SK-N-DZ (cell line): ENCODE measurements around the genes USH2A, RAB3GAP2 and HLX.

DNA sequence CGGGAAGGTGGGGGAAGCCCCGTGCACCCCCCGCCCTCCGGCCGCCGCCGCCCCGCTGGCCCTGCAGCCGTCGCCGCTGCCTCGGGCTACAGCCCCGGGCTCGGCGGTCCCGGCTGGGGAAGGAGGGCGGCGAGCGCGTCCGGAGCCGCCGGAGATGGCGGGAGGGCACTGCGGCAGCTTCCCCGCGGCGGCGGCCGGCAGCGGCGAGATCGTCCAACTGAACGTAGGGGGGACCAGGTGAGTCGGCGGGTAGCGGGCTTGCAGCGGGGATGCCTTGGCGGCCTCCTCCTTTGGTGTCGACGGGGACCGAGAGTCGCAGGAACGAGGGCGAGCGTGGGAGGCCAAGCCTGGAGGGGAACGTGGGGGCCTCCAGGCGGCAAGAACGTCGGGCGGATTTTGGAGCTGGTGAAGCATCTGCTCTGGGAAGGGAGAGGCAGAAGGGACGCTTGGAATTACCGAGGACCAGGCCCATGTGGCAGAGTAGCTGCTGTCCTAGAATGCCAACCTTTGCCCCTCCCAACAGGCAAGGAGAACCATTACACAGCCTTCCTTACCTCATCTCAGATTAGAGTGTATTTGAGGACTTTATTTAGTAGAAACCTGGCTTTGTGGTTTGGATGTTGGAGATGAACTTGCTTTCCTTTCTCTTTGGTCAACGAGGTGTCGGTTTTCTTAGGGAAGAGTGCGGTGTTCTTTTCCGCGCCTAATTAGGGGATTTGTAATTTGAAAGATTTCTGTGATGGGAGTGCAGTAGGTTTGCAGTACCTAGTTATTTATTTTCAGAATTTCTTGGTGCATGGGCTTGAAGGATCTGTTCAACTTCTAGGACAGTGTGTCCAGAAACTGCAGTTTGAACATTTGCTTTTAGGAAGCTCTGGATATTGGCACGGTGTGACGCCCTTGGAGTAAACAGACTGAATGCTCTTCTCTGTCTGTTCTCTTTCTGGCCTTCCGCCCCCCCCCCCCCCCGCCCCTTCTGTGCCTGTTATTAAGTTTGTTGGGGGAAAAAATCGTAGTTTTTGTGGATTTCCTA, 744 bp downstream of the KCTD3 start:
RAMPAGE:
- cytosol, long total RNA: no peak
- nucleus, long total RNA: start-site peak on the plus strand centred at position 485 of the sequence, 516 bp wide, 9 and 10 reads in 2 replicates

DNA sequence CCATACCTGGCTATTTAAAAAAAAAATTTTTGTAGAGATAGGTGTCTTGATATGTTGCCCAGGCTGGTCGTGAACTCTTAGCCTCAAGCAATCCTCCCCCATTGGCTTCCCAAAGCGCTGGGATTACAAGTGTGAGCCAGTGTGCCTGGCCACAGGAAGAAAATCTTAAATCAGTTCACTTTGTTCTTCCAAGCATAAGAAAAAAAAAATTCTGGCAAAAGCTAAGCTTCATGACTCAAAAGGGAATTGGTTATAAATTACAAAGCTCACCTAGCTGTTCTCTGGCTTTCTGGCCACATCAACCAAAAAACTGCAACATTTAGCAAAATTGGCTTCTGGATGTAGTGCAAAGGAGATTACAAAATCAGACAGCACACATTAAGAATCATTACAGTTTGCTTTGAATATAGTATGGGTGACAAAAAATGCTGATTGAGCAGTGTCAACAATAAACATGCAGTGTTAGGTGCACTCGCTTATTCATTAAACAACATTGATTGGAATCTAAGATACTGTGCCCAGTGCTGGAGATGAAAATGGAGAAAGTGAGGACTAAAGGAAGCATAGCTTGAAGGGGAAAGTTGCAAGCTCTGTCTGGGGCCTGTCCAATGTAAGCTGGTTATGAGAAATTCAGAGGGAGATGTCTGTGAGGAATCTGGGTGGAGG, 76.7 kb downstream of the KCTD3 start:
RAMPAGE:
- cytosol, long total RNA: no peak
- nucleus, long total RNA: no peak

DNA sequence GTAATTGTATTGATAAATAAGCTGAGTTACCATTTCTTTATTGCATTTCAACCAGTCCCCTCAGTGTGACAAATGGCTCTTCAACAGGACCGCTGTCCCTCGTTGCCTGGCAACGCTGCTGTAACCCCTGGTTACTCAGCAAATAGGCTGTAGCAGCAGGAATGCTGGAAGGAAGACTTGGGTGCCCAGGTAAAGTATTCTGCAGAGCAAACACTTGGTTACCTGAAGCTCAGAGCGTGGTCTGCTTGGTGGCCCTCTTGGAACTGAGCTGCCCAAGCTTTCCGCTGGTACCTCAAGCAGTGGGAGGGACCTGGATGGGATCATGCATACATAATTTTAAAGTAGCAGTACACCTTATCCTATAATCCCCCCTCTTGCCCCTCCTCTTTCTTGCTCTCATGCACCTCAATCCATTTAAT, at the start of gene USH2A:
USH2A (minus strand) TSS at position 265 of the 419 bp plus-strand sequence.
RAMPAGE:
- cytosol, long total RNA: no peak
- nucleus, long total RNA: no peak

GRCh38 chr1:216531254-216531793, 108.1 kb upstream of the USH2A start:
RAMPAGE:
- cytosol, long total RNA: no peak
- nucleus, long total RNA: no peak

DNA sequence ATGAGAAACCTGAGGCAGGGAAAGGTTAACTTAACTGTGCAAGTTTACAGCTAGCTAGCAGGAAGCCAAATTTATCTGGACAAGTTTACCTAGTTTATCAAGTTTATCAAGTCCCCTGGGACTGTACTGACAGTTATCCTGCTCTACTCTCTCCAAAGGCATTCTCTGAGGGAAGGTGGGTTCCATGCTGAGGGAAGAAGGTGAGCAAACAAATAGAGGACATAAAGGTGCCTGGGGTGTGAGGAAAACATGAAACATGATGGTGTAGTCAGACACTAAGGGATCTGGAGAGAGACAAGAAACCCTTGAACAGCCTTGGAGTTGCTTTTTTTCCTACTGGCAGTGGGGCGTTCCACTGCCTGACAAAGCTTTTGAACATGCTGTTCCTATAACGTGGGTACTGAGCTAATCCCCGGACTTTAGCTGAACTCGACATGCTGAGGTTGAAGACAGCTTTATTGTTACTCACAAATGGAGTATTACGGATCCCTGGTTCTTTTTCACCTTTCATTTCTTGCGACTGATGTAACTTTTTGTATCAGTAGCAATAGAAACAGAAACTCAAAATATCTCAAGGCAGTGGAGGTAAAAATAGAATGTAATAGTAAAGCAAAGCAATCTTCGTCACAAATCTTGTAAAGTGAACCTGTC, 42.3 kb upstream of the ESRRG start:
RAMPAGE:
- cytosol, long total RNA: no peak
- nucleus, long total RNA: no peak

GRCh38 chr1:217088369-217089395, 365.5 kb upstream of the ESRRG start:
RAMPAGE:
- cytosol, long total RNA: no peak
- nucleus, long total RNA: no peak

DNA sequence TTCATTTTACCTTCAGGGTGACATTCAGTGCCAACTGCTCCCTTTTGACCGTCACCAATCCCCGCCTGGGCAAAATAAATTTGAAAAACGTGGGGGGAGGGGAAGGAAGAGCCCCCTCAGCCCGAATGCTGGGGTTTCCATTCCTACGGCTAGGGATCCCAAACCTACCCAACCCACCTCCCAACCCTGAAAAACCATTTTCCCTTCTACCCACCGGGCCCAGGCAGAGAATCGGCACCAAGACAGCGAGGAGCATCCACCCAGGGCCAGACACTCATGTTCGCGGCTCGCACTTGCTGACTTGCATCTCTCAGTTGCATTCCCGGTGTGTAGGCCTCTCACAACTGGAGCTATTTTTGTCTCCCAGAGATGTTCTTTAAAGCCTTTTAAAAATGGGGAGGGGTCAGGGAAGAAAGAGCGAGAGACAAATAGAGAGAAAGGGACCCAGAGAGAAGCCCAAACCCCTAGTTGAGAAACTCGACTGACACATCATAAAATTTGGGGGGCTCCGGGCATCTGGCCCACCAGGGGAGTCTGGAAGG, 367.1 kb upstream of the ESRRG start:
RAMPAGE:
- cytosol, long total RNA: no peak
- nucleus, long total RNA: no peak

DNA sequence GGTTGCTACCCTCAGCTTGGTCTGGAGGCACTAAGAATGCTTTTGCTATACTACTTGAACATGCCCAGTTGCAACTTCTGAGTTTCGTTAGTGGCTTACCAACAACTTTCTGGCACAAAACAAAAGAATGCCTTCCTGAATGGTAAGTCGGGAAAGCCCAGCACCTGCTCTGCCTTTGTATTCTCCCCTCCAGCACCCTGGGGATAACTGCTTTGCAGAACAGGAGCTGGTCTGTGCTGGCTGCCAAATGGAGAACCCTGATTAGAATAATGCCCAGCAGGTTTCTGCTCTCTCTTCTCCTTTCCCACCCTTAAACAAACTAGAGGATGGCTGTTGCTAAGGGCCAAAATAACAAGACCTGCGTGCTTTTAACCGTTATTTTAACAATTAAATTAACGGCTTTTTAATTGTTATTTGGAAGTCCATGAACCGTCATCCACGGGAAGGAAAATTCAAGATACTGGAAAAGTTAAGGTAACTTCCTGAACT, 149.4 kb downstream of the TGFB2 start:
RAMPAGE:
- cytosol, long total RNA: no peak
- nucleus, long total RNA: no peak

DNA sequence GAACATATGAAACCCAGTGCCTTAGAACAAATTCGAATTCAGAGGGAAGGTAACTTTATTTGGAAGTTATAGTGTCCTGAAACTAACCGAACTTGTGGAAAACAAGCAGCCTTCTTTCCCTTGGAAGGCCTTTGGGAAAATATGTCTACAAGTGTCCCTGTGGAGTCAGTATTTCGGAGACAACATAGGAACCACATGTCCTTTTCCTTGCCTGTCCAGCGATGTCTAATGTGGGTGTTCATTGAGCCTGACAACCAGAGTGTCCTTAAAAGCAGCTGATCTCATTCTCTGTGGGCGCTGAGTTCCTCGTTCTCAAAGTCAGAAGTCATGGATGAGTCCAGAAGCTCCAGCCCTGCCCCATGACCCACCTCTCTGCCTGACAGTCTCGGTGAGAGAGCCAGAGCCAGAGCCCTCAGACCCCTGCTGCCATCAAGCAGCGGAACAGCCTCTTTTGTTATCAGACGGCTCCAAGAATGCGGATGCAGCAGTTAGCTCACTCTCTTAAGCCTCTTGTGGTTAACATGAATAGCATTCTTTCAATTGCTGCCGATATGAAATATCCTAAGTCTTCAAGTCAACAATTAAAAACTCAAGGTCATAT, 329.1 kb downstream of the TGFB2 start:
RAMPAGE:
- cytosol, long total RNA: no peak
- nucleus, long total RNA: no peak

GRCh38 chr1:219931061-219931574, 2.8 kb upstream of the SLC30A10 start:
RAMPAGE:
- cytosol, long total RNA: no peak
- nucleus, long total RNA: no peak

RAMPAGE:
- cytosol, long total RNA: no peak
- nucleus, long total RNA: no peak
These were observed 51.8 kb upstream of the SLC30A10 start for GRCh38 chr1:219979898-219980777.

GRCh38 chr1:220024074-220024742, 22.1 kb downstream of the EPRS1 start:
RAMPAGE:
- cytosol, long total RNA: no peak
- nucleus, long total RNA: no peak

DNA sequence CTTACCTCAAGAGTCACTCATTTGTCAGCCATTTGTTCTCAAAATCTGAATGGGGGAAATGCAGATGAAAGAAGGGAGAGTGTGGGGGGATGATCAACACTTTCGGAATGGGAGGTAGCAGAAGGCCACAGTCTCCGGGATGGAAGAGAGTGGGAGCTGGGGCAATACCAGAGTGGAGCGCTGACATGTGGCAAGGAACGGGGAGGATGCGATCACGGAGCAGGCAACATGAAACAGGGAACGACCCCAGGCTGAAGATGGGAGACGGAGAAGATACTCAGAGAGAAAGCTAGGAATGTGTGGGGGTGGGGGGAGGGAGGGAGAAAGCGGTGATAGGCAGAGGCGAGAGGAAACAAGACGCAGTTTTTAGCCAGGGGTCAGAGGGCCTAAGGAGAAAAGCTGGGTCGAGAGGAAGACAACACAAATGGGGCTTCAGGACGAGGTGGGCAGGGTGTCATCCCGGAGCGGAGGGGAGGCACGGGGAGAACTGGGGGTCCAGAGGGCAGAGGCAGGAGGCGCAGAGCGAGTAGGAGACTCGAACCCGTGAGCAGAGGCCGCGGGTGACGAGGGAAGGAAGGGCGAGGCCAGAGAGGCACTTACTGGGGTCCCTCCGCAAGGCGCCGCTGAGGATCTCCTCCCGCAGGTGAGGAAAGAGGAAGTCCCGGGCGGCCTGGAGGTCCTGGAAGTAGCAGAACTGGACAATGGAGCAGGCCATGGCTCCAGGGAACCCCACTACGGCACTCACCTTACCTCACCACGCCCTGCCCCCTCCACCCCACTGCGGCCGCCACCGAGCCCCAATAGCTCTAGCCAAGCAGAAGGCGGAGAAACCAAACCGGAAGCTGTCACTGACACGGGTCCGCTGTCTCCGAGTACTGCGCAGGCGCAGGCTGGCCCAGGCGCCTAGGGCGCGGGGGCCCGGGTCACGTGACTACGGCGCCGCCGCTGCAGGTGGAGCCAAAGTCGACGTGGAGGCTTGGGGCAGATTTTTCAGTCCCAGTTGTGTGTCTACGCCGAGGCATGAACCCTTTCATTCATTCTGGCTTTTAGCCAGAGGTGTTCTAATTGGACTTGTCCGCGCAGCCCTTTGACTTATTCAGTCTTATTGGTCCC, at the start of gene RAB3GAP2:
RAB3GAP2 (minus strand) TSS at position 831 of the 1,113 bp plus-strand sequence.
RAMPAGE:
- cytosol, long total RNA: start-site peak on the minus strand centred at position 789 of the sequence, 88 bp wide, 148 and 160 reads in 2 replicates
- nucleus, long total RNA: start-site peak on the minus strand centred at position 784 of the sequence, 127 bp wide, 141 and 45 reads in 2 replicates

DNA sequence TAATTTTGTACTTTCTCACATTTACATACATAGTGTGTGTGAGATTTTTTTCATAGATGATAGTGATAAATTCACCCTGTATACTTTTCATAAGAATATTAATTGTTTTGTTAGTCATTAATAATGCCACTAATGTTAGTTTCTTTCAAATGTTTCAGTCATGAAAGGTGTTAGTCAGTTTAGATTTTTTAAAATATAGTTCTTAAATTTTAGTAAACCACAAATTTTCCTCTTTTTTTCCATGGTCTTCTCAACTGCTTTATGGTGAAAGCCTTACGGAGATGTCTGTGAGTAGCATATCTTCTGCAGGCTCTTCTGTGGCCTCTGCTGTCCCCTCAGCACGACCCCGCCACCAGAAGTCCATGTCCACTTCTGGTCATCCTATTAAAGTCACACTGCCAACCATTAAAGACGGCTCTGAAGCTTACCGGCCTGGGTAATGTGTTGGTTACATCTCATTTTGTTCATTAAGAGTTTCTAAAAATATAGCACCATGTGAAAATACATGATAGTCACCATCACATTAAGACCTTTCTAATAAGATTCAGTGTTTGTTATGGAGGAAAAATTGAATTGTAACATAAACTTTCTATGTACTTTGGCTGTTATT, 38.3 kb upstream of the C1orf115 start:
RAMPAGE:
- cytosol, long total RNA: no peak
- nucleus, long total RNA: no peak

RAMPAGE:
- cytosol, long total RNA: no peak
- nucleus, long total RNA: no peak
These were observed 19.3 kb downstream of the MTARC2 start for GRCh38 chr1:220767065-220768130.

GRCh38 chr1:220770241-220770683, 16.5 kb upstream of the MTARC1 start:
RAMPAGE:
- cytosol, long total RNA: no peak
- nucleus, long total RNA: no peak

GRCh38 chr1:220787259-220787914, 674 bp downstream of the MTARC1 start:
RAMPAGE:
- cytosol, long total RNA: no peak
- nucleus, long total RNA: no peak

DNA sequence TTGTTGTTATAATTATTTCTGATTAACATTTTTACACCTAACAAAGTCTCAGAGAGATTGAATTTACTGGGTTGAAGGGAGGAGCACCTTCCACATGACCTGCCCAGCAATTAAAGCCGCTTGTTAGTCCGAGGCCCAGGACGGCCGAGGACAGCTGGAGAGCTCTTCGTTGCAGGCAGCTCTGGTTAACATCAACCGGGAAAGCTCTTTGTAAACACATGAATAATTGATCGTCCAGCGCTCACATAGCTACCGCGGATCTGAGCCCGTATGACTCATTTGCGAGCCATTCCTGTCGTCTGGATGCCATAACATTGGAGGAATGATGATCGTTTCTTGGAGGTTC, 32.0 kb downstream of the MTARC1 start:
RAMPAGE:
- cytosol, long total RNA: no peak
- nucleus, long total RNA: no peak

DNA sequence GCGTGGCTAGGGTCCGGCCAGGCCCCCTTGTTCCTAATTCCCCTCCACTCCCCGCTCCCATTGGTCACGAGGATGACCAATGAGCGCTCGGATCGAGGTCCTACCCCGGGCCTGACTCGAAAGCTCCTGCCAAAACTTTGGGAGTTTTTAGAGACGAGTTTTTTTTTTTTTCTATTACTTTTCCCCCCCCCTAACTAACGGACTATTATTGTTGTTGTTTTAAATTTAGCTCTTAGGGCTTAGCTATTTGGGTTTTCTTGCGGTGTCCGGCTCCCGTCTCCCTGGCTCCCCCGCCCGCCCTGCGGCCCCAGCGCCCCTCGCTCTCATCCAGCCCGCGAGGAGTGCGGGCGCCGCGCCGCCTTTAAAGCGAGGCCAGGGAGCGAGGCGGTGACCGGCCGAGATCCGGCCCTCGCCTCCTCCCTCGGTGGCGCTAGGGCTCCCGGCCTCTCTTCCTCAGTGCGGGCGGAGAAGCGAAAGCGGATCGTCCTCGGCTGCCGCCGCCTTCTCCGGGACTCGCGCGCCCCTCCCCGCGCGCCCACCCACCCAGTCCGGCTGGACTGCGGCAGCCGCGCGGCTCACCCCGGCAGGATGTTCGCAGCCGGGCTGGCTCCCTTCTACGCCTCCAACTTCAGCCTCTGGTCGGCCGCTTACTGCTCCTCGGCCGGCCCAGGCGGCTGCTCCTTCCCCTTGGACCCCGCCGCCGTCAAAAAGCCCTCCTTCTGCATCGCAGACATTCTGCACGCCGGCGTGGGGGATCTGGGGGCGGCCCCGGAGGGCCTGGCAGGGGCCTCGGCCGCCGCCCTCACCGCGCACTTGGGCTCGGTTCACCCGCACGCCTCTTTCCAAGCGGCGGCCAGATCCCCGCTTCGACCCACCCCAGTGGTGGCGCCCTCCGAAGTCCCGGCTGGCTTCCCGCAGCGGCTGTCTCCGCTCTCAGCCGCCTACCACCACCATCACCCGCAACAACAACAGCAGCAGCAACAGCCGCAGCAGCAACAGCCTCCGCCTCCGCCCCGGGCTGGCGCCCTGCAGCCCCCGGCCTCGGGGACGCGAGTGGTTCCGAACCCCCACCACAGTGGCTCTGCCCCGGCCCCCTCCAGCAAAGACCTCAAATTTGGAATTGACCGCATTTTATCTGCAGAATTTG, at the start of gene HLX:
HLX (plus strand) TSS at position 174 of the 1,147 bp plus-strand sequence.
RAMPAGE:
- cytosol, long total RNA: no peak
- nucleus, long total RNA: no peak

GRCh38 chr1:221098214-221098875, 219.1 kb downstream of the HLX start:
RAMPAGE:
- cytosol, long total RNA: no peak
- nucleus, long total RNA: no peak